Temporal lobe (tissue), 2 donors: ENCODE measurements around a stretch of chr1.

GRCh38 chr1:1386984-1387680 lies 12.0 kb downstream of the CCNL2 start:
- RAMPAGE, long total RNA: no peak

GRCh38 chr1:1426517-1427363 lies 1.1 kb downstream of the TMEM88B start:
- RAMPAGE, long total RNA: no peak

DNA sequence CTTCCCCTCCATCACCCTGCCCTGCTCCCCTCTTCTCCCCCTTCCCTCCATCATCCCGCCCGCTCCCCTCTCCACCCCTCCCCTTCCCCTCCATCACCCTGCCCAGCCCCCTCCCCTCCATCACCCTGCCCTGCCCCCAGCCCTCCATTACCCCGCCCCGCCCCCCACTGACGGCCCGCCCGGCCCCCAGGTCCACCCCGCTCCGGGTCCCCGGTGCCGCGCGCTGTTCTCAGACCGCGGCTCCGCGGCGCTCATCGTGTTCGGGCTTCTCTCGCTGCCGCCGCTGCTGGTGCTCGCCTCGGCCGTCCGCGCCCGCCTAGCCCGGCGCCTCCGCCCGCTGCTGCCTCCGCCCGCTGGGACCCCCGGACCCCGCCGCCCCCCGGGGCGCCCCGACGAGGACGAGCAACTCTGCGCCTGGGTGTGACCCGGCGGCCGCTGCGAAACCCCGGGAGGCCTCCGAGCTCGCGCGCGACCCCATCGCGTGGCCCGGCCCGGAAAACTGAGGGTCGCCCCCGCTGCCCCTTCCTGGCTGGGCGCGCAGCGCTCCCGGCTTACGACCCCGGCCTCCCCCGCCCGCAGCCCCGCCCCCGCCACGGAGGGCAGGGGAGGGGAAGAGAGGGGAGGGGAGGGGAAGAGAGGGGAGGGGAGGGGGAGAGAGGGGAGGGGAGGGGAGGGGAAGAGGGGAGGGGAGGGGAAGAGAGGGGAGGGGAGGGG lies 1.9 kb downstream of the TMEM88B start:
- RAMPAGE, long total RNA: no peak

- RAMPAGE, long total RNA: no peak
Measured at GRCh38 chr1:1428078-1428508, 2.4 kb downstream of the TMEM88B start.

GRCh38 chr1:1559361-1559969 lies 15.2 kb downstream of the SSU72 start:
- RAMPAGE, long total RNA: no peak

DNA sequence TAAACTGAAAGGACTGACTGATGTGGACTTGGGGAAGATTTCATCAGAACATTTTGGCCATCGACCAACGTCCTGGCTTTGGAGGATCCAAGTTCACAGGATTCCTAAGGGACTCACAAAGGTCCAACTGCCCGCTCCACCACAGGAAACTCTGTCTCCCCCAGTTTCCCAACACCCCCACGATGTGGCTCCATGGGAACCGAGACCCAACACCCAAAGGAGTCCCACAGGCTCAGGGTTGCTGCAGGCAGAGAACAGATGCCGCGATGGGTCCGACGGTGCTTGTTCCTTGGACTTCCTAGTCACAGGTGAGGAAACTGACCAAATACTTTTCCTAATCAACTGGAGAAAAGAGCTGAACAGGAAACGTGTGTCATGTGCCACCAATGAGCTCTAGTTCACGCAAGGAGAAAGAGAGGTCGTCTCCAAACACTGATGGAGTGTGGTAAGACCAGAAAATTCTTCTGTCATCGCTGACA lies 9.2 kb downstream of the SSU72 start:
- RAMPAGE, long total RNA: no peak

- RAMPAGE, long total RNA: no peak
Measured at GRCh38 chr1:1599042-1599902, 663 bp downstream of the FNDC10 start.

DNA sequence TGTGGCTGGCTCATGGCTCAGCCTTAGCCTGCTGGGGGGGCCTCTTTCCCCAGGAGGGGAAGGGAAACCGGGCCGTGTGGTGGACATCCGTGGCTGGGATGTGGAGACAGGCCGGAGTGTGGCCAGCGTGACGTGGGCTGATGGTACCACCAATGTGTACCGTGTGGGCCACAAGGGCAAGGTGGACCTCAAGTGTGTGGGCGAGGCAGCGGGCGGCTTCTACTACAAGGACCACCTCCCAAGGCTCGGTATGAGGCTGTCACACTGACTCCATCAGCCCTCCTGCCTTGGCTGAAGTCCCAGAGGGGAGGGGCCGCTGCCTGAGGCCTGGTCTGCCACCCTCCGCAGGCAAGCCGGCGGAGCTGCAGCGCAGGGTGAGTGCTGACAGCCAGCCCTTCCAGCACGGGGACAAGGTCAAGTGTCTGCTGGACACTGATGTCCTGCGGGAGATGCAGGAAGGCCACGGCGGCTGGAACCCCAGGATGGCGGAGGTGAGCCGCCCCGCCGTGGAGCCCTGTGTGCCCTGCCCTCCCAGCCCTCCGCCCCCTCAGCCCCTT lies 7.0 kb upstream of the MMP23B start:
- RAMPAGE, long total RNA: no peak

DNA sequence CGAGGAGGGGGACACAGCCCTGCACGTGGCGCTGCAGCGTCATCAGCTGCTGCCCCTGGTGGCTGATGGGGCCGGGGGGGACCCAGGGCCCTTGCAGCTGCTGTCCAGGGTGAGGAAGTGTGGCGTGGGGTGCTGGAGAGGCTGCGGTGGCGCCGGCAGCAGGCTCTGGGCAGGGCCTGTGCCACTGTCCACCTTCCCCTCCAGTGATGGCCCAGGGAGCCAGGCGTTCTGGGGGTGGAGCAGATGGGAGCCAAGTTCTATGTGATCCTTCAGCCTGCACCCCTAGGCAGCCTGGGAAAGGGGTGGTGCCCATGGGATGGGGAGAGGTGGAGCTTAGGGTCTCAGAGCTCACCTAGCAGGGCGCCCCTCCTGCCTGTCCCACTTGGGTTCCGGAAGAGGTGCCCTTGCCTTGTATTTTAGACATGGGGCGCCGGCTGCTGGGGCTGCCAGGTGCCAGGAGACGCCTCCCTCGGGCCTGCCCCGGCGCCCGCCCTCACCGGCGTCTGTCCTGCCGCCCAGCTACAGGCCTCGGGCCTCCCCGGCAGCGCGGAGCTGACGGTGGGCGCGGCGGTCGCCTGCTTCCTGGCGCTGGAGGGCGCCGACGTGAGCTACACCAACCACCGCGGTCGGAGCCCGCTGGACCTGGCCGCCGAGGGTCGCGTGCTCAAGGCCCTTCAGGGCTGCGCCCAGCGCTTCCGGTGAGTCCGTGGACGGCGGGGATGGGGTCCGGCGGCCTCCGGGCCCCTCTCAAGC lies 3.2 kb upstream of the MMP23B start:
- RAMPAGE, long total RNA: no peak

DNA sequence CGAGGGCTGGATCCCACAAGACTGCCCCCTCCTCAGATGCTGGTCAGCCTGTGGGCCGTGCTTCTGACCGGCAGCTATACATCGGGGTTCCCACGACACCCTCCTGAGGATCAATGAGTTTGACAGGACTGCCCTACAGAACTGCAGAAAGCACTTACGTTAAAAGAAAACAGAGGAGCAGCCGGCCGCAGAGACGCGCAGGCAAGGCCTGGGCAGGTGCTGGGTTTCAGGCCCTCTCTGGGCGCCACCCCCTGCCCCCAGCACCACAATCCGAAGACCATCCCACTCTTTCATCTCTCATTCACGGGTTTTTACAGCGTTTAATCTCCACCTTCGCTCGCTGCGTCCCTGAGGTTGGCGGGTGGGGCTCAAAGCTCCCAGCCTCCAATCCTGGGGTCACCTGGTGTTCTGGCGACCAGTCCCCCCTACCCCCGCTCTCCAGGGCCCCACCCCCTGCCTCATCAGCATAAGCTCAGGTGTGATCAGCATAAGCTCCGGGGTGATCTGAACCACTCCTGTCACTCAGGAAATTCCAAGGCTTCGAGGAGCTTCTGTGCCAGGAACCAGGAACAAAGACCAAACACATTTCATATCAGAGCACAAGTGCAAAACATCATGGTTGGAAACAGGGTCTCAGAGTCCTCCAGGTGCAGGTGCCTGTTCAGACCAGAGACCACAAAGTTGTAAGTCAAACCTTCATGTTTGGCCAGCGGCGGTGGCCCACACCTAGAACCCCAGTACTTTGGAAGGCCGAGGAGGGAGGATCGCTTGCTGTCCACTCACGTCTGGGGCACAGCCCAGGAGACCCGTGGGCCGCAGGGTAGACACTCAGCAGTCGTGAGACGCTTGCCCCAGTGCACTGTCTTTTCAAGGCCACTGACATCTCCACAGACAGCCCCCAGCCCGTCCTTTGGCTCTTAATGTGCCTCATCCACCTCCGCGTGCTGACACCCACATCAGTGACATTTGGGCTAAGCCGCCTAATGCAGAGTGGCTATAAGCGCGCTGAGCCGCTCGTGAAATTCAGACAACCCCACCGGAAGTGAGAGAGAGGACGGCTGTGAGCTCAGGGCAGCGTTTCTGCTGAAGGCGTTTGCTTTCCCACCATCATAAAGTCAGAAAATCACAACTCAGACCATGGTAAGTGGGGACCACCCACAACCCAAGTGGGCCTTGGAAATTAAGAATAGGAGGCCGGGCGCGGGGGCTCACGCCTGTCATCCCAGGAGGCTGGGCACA lies 8.9 kb downstream of the SLC35E2B start:
- RAMPAGE, long total RNA: no peak

DNA sequence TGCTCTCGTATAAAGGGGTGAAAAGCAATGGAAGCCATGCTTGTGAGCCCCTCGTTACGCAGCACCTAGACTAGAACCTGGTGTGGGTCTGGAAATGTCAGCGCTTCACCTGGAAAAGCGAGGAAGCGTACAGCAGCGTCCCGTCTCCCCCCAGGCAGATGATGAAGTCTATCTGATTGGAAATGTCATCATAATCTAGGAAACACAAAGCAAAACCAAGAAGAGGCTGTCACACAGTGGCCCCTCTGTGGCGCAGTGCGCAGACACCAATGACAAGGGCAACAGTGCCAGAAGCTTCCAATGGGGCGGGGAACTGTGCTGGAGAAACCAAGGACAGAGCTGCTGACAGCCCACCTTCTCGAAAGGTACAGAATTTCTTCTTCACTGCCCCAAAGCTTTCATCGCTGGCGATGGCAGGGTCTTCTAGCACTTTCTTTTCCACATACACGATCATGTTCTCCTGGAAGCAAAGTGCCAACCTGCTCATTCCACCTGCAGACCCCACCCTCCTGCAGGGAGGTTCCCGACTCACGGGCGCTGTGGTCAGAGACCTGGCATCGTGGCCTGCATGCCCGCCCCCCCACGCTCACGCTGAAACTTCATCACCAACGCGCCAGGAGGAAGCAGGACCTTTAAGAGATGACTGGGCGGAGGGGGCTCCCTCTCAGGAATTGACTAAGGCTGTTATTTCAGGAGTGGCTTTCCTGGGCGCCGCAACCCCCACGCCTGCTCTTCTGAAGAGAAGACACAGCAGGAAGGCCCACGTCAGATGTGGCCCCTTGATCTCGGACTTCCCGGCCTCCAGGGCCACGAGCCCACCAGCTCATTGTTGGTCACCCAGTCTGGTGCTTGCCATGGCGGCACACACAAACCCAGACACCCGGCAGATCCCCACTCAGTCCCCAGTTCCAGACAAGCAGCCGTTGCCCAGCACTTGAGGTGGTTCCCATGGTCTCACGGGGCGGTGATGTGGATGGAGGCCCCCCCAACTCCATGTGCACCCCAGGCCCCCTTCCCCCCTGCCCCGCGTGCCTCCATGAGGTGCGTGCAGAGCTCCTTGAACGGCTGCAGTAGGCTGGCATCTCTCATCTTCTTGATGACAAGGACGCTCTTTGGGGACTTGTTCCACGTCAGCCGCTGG lies 21.8 kb downstream of the NADK start:
- RAMPAGE, long total RNA: no peak

GRCh38 chr1:1779696-1780937 lies 1.8 kb upstream of the NADK start:
- RAMPAGE, long total RNA: no peak

- RAMPAGE, long total RNA: no peak
Measured at GRCh38 chr1:1786503-1787702, 8.6 kb upstream of the NADK start.

- RAMPAGE, long total RNA: no peak
Measured at GRCh38 chr1:1842740-1843265, 48.1 kb downstream of the GNB1 start.

GRCh38 chr1:1889202-1889461 lies 1.8 kb downstream of the GNB1 start:
- RAMPAGE, long total RNA: no peak

- RAMPAGE, long total RNA: no peak
Measured at GRCh38 chr1:1906192-1906558, 8.9 kb upstream of the CALML6 start.

GRCh38 chr1:1908205-1909253 lies 6.5 kb upstream of the CALML6 start:
- RAMPAGE, long total RNA: no peak

GRCh38 chr1:2014602-2015719 lies 4.2 kb upstream of the GABRD start:
- RAMPAGE, long total RNA: no peak

GRCh38 chr1:2025498-2026198 lies 6.5 kb downstream of the GABRD start:
- RAMPAGE, long total RNA: no peak

GRCh38 chr1:2132805-2133842 lies 61.4 kb downstream of the FAAP20 start:
- RAMPAGE, long total RNA: no peak